Bronchus (tissue), 1 donor: Measurements from ENCODE around the genes OR52K2, OR51L1, OR52J3, OR52E2, OR52A5, OR51V1, OR56B1, CAVIN3 and APBB1.

DNA sequence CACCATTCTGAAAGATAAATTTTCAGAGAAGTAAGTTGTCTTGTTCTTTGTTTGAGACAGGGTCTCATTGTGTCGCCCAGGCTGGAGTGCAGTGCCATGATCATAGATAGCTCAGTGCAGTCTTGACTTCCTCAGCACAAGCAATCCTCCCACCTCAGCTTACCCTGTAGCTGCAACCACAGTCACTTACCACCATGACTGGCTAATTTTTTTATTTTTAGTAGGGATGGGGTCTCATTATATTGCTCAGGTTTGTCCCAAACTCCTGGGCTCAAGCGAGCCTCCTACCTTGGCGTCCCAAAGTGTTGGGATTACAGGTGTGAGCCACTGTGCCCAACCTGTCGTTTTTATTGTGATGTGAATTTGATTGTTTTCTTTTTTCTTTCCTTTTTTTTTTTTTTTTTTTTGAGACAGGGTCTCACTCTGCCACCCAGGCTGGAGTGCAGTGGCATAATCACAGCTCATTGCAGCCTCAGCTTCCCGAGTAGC lies 10.6 kb downstream of the RRM1 start:
- PRO-cap: unidirectional peak, minus-strand start at position 286 of the sequence

DNA sequence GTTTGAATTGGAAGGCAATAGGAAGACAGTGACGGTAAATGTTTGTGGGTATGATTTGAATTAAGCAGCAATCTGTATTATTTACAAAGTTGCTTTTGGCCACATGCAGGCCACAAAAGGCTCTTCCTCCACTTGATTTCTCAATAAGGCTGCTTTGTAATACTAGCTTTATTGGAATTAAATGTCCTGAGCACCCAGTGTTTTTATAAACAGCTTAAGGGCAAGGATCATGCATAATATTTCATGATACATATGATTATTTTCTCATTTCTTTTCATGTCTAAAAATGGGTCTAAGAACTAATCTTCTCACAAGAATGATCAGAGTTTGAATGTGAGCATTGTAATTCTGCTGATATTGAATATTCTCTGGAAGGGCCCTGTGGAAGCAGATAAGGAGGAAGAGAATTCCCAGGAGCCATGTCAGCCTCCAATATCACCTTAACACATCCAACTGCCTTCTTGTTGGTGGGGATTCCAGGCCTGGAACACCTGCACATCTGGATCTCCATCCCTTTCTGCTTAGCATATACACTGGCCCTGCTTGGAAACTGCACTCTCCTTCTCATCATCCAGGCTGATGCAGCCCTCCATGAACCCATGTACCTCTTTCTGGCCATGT lies at the start of gene OR52K2:
Gene OR52K2, plus strand, starts transcription at position 375 of the 621 bp plus-strand sequence.
- PRO-cap: no peak

GRCh38 chr11:4994613-4995040 lies at the start of gene OR51L1:
OR51L1 (plus strand) TSS chr11:4994851.
- PRO-cap: no peak

DNA sequence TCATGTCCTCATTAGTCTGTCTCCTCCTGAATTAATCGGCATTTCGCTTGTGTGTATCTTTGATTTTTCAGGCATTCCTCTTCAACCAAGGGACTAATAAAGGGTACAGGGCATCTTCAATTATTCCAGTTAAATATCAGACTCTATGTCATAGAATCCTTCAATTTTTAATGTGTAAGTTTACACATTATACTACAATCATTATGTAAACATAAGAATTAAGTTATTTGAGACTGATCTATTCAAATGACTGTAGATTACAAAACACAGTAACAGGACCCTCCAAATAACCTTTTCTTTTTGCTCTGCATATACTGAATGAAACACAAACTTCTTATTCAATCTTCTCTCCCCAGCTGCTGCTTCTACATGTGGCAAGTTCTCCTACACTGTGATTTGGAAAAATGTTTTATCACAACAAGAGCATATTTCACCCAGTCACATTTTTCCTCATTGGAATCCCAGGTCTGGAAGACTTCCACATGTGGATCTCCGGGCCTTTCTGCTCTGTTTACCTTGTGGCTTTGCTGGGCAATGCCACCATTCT lies at the start of gene OR52J3:
Gene OR52J3, plus strand, starts transcription at position 405 of the 547 bp plus-strand sequence.
- PRO-cap: no peak

DNA sequence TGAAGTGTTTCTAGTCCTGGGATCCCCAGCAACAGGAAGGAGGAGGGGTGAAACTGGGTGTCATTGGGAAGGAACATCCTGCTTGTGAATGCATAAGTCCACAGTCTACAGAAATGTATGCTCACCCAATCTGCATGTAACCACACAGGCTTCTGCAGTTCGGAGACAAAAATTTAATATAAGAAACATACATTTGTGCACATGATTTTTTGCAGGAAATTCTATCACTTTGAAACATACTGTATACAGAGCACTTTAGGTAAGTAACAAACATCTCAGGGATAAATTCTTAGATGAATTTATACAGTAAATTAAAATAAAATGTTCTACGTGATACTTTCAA lies at the start of gene OR52E2:
Gene OR52E2, minus strand, starts transcription at position 77 of the 343 bp plus-strand sequence.
- PRO-cap: no peak

- PRO-cap: no peak
Measured at GRCh38 chr11:5138268-5138710, at the start of gene OR52A5. OR52A5 (minus strand) TSS chr11:5138356.

GRCh38 chr11:5200565-5200893 lies at the start of gene OR51V1:
OR51V1 (minus strand) TSS chr11:5200682.
- PRO-cap: no peak

GRCh38 chr11:5736051-5736588 lies at the start of gene OR56B1:
OR56B1 (plus strand) TSS chr11:5736448.
- PRO-cap: no peak

DNA sequence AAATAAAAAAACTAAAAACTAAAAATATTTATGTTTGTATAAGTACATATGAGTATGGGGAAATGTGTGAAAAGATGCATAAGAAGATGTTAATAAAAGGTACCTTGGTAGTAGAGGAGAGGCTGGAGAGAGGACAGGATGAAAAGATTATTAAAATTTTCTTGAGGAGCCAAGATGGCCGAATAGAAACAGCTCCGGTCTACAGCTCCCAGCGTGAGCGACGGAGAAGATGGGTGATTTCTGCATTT lies 13.9 kb upstream of the OR52W1 start:
- PRO-cap: no peak

DNA sequence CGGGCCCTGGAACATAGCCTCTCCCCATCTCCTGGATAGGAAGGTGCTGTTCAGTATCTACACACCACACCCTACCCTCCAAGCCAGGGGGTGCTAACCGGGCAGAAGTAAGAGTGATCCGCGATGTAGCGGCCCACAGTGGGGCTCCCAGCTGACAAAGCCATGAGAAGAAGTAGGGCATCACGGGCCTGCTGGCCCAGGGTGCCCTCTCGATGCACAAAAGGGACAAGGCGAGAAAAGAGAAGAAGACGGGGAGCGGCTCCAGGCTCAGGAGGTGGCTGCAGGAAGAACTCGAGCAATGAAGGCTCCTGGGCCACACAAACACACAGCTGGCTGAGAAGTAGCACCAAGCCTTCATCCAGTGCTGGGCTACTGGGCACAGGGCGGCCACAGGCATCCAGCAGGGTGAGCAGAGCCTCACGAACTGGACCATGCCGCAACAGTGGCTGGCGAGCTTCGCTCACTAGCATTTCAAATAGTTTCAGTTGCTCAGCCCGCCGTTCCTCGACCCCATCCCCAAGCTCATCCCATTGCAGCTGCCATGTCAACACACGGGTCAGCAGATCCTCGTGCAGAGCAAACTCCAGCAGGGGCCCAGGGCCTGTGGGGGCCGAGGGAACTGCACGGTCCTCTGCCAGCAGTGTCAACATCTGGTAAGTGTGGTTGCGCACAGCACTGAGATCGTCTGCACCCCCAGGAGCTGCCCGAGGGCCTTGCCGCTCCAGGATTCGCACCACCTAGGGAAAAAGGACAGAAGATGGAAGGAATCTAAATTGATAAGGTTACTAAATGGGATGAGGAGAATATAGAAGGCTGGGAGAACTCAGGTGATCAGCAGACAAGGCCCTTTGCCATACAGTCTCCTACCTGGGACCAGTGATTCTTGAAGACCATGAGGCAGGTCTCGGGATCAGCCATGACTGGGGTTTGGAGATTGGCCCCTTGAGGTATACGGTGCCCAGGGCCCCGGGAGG lies 10.6 kb downstream of the FHIP1B start:
- PRO-cap: no peak

GRCh38 chr11:6229203-6229775 lies 5.1 kb downstream of the FHIP1B start:
- PRO-cap: no peak

- PRO-cap: bidirectional peak, plus-strand start at chr11:6320579, minus-strand start at chr11:6320501
Measured at GRCh38 chr11:6320428-6320869, at the start of gene CAVIN3. CAVIN3 (minus strand) TSS chr11:6320501.

DNA sequence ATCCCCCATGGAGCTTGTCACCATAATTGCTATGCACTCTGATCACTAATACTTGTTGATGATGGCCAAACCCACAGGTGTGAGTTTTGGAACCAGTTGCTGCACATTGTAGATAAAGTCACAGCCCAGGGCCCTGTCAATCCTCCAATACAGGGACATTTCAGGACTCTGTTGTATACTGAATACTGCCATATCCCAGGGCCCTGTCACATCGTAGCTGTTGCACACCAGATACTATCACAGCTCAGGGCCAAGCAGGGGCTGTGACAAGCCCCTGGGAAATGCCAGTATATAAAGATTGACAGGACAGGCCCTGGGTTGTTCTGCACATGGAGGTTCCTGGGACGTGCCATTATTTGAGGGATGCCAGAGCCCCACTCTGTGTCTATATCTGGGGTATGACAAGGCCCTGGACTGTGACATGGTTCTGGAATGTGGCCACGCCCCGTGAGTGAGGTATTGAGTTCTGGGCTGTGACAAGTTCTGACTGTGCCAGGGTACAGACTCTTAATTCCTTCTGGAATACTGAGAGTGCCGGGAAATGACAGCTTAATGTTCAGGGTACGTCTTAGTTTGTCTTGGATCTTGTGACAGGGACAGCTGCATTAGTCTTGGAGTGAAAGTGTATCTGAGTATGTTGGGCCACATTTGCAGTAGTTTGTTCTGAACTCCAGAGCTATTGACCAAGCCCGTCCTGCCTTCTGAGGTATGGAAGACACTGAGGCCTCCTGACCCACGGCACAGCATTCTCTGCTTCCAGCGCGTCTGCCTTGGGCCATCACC lies 27.8 kb upstream of the SMPD1 start:
- PRO-cap: no peak

- PRO-cap: bidirectional peak, plus-strand start at chr11:6402976, minus-strand start at chr11:6402798
Measured at GRCh38 chr11:6402458-6403176, 12.3 kb downstream of the SMPD1 start.

- PRO-cap: bidirectional peak, plus-strand start at chr11:6419150, minus-strand start at chr11:6419068
Measured at GRCh38 chr11:6418071-6419329, at the start of gene APBB1. APBB1 (minus strand) TSS chr11:6419094.

- PRO-cap: no peak
Measured at GRCh38 chr11:6515404-6515813, 18.3 kb downstream of the DNHD1 start.

DNA sequence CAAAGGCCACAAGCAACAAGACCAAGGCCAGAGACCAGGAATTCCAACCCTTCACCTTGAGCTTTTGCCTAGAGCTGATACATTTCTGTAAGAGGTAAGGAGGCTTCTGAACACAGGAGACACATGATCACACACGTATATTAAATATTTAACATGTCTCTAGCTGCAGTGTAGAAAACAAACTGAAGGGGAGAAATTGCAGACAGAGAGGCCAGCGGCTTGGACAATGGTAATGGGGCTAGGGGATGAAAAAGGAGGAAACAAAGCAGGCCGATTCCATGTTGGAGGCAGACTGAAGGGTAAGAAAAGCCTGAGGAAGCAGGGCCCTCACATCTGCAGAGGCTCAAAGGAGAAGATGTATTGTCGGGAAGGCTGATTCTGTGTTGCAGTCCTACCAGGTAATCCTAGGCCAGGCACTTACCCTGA lies 937 bp downstream of the RRP8 start:
- PRO-cap: no peak

DNA sequence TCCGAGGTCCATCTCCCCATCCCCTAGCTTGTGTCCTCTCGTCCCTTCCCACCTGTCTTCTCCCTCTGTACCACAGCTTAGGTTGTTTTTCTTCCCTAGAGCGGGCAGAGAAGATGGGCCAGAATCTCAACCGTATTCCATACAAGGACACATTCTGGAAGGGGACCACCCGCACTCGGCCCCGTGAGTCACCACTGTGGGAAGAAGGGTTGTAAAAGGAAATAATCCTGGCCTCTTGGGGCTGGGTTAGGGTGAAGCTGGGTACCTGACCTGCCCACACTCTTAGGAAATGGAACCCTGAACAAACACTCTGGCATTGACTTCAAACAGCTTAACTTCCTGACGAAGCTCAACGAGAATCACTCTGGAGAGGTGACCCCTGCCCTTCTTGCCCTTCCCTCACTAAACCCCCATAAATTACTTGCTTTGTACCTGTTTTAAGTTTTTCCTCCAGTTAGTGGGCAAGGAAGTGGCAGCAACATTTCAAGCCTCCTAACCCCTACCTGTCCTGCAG lies 3.2 kb downstream of the TAF10 start:
- PRO-cap: no peak

DNA sequence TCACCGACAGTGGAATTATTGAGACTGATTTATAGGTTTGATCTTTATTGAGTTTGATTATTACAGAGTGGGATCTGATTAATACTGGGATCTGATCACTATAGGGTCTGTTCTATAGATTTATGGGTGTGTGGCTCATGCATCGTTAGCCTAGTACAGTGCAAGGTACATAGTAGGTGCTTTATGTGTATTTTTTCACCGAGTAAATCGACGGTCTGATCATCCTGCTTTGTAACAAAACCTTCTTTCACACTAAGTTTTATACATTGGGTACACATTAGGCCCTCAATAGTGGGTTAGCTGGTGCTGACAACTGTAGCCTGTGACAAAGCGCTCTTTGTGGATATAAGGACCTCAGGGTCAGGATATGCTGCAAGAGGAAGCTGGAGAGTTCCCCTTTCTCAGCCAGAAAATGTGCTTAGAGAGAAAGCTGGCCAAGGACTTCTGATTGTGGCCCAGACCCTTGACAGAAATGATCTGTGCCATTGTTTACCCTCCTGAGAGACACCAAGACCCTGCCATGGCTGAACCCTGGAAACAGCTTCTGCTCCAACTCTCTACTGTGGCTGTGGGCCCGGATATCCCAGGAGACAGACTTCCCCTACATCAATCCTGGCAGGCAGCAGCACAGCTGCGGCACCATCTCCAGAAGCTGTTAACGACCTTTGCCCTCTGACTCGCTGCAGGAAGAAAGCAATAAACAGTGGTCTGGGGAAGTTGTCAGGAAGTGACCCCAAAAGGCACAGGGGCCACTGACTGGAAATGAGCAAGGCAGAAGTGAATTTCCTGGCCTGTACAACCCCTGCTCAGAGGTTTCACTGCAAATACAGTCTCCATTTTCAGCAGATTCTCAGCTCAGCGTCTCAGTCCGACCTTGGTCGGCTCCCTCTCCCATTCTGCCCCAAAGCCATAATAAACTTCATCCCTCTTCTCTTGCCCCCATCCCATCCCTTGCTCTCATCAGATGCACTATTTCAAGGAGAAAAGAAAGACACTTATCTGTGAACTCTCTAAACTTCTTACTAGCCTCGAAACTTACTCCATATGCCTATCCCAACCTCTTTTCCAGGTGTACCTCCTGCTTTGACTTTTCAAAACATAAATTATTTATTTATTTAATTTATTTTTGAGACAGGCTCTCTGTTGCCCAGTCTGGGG lies 16.3 kb upstream of the TPP1 start:
- PRO-cap: no peak

GRCh38 chr11:6680731-6681708 lies 2.1 kb downstream of the MRPL17 start:
- PRO-cap: no peak